ENCODE measurements around a stretch of chr2.

GRCh38 chr2:238159093-238159615 lies 384 bp downstream of the ERFE start:
- PRO-cap: no peak

- PRO-cap: no peak
Measured at GRCh38 chr2:238174596-238175334, 16.0 kb downstream of the ERFE start.

DNA sequence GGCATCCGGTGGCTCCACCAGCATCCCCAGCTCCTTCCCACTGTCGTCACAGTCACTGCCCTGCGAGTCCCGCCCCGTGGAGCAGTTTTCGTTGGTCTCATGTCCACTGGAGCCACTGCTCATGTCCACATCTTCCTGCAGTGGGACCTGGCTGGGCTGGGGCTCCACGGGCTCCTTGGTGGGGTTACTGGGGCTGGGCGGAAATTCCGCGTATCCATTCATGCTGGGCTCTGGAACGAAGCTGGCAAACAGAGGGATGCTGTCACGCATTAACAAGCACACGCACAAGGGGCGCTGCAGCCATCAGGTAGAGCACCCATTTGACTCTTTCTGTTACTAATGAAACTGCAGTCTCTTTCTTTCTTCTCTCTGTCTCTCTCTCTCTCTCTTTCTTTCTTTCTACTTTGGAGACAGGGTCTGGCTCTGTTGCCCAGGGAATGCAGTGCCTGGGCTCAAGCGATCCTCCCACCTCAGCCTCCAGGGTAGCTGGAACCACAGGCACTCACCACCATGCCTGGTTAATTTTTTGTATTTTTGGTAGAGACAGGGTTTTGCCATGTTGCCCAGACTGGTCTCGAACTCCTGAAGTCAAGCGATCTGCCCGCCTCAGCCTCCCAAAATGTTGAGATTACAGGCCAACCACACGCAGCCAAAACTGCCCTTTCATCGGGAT lies 10.6 kb downstream of the PER2 start:
- PRO-cap: no peak

- PRO-cap: no peak
Measured at GRCh38 chr2:238281976-238282380, 6.4 kb downstream of the PER2 start.

GRCh38 chr2:238283103-238284077 lies 5.0 kb downstream of the PER2 start:
- PRO-cap: no peak

DNA sequence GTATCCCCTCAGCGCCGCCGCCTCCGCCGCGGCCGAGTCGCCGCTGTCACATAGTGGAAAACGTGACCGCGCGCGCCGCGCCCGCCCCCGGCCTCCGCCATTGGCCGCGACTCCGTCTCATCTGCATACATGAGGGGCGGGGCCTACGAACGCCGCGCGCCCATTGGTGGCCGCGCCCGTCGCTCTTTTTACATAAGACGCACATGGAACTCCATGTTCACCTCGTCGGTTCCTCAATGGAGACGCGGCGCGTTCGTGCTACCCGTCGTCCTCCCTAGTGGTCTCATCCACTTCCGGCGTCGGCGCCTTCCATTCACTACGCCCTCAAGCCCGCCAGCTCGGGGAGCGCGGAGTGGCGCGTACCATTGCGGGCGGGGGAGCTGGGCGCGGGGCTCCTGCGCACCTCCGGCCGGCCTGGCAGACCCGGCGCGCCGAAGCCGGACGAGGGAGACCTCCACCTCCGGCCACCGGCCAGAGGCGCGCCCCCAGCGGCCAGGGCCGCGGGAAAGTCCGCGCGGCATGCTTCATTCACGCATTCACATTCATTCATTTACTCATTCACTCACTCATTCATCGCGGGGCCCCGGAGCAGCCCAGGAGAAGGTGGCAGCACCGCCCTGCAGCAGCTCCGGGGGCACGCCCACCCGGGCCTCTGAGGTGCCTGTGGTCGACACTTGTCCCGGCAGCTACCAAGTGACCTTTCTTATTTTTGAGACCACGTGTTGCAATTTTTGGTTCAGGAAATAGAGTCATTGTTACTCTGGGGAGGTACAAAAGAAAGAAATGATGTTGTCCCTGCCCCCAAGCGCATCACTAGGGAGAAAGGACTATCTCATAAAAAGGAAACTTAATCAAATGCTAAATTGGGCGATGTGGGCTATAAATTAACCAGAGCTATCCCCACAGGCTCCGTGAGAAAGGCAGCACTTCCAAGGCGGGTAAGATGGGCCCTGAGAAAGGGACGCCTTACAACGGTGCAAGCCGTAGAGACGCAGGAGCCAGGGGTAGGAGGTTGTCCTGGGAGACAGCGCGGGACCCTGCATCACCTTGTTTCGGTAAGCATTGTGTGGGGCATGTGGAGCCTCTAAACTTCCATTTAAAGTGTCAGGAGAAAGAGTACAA lies 694 bp upstream of the PER2 start:
- PRO-cap: bidirectional peak, plus-strand start at position 236 of the sequence, minus-strand start outside the sequence; bidirectional peak, plus-strand start at position 569 of the sequence, minus-strand start at position 544 of the sequence

GRCh38 chr2:238320913-238321387 lies 632 bp downstream of the TRAF3IP1 start:
- PRO-cap: no peak

- PRO-cap: no peak
Measured at GRCh38 chr2:238369302-238369795, 49.0 kb downstream of the TRAF3IP1 start.

- PRO-cap: no peak
Measured at GRCh38 chr2:238448560-238448850, 21.8 kb downstream of the ASB1 start.

GRCh38 chr2:238895853-238896450 lies 48.1 kb downstream of the TWIST2 start:
- PRO-cap: no peak

- PRO-cap: no peak
Measured at GRCh38 chr2:238907413-238908262, 59.8 kb downstream of the TWIST2 start.

GRCh38 chr2:238938198-238938932 lies 90.5 kb downstream of the TWIST2 start:
- PRO-cap: no peak

DNA sequence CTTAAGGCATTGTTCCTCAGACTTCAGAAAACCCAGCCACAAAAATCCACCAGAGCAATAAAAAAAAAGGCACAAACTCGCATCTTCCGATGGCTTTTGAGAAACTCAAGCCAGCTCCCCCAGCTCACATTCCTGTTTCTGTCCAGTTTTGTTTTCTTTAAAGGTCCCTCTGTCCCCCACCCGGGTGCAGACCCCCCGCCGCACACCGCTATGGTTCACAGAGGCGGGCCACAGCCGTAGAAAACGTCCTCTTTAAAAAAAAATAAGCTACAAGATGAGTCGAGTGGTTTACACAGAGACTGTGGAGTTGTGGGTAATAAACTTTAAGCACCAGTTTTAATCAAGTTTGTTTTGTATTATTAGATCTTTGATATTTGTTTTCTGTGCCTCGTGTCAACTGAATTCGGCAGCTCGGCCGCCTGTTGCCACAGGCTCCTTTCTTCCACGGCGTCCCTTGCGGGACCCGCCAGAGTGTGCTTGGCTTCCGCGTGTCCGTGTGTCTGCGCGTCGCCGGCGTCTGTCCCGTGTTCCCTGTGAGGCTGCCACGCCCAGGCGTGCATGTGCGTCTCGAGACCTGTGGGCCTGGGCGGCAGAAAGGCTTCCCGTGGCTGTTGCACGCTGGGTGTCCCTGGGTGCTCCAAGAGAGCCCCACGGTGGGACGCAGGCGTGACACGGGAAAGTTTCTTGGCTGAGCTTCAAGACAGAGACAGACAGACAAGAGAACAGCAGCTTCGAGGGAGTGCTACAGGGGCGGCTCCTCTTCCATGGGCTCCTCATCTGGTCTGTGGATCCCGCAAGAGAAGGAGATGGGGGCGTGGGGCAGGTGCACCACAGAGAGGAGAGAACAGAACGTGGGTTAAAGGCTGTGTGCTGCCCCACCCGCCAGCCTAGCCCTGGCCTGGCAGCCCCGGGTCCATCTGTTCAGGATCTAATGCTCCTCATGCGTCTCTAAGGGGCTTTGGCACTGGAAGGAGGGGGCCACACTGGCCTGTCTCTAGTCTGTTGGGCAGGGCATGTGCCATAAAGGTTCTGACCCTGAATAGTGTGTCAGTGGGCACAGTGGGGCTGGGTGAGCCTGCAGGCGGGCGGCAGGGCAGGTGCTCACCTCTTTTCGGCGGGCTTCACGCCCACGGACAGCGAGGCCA lies 204.8 kb downstream of the TWIST2 start:
- PRO-cap: no peak

DNA sequence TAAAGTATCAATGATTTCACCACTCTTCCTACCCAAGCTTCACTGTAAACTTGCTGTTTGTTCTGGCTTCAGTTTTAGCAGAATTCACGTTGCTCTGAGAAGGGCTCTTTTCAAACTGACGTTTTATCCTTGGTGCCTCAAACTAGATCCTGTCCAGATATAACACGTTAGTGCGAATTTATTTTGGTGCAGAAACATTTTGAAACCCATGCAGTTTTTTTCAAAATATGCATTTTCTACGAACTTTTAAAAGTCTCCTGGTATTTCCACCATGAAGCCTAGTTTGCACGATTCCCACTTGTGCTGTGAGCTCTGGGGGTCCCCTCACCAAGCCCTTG lies 224.2 kb downstream of the TWIST2 start:
- PRO-cap: no peak

DNA sequence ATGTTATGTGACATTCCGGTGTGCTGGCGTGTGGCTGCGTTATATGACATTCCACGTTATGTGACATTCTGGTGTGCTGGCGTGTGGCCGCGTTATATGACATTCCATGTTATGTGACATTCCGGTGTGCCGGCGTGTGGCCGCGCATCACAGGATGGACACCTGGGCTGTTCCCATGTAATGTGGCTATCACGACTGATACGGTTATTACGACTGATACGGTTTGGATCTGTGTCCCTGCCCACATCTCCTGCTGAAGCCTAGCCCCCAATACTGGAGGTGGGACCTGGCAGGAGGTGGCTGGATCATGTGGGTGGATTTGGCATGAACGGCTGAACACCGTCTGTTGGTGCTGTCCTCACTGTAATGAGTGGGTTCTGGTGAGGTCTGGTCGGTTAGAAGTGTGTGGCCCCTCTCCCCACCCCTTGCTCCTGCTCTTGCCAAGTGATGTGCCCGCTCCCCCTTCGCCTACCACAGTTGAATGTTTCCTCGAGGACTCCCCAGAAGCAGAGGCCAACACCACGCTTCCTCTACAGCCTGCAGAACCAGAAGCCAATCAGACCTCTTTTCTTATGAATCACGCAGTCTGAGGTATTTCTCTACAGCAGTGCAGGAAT lies 275.8 kb downstream of the HDAC4 start:
- PRO-cap: no peak

DNA sequence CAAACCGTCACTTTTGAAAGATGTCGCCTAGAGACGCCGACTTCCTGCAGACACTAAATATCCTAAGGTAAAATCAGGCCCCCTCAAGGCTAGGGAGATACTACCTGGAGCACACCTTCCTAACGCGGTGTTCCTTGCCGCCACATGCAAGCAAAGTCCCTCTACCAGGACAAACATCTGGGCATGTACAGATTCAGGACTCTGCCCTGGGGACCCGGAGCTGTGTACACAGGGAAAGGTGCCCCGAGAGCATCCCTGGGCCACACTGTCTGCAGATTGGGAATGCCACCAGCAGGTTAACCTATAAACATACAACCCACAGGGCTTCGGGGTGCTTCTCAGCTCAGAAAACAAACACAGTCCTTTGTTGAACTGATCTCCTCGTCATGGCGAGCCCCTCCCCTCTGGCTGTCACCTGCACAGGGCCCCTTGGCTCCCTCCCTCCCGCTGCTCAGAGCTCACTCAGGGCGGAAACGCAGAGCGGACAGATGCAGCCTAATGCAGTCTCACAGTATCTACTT lies 218.9 kb downstream of the HDAC4 start:
- PRO-cap: no peak

DNA sequence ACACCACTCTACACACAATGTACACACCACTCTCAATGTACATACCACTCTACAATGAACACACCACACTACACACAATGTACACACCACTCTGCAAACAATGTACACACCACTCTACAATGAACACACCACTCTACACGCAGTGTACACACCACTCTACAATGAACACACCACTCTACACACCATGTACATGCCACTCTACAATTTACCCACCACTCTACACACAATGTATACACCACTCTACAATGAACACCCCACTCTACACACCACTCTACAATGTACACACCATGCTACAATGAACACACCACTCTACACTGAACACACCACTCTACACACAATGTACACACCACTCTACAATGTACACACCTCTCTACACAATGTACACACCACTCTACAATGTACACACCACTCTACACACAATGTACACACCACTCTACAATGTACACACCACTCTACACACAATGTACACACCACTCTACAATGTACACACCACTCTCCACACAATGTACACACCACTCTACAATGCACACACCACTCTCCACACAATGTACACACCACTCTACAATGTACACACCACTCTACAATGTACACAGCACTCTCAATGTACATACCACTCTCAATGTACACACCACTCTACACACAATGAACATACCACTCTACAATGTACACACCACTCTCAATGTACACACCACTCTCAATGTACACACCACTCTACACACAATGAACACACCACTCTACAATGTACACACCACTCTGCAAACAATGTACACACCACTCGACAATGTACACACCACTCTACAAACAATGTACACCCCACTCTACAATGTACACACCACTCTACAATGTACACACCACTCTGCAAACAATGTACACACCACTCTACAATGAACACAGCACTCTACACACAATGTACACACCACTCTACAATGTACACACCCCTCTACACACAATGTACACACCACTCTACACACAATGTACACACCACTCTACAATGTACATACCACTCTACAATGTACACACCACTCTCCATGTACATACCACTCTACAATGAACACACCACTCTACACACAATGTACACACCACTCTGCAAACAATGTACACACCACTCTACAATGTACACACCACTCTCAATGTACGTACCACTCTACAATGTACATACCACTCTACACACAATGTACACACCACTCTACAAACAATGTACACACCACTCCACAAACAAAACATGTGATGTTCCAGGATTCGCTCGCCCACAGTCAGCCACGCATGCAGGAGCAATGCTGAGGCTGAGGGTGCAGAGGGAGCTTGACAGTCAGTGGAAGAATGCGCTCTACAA lies 118.5 kb downstream of the HDAC4 start:
- PRO-cap: no peak

DNA sequence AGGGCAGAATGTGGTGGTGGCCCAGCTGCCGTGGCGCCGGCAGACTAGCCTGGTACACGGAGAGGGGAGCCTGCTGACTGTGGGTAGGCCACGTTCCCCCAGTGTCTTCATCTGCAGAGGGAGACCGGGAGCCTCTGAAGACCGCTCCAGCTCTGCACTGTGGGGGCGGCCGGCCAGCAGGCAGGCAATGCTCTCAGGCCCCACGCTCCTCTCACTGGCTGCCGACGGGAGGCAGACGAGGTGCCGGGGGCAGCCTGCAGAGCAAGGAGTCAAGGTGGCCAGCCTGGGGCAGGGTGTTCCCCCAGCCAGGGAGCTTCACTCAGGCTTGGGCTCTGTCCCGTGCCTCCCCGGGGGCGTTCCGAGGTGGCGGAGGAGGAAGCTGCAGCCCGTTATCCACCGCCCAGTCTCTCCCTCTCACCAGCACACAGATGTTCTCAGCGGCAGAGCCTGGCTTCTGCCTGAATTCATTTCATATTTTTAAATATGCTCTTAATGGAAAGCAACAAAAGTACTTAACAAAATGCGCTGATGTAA lies 88.0 kb downstream of the HDAC4 start:
- PRO-cap: no peak

DNA sequence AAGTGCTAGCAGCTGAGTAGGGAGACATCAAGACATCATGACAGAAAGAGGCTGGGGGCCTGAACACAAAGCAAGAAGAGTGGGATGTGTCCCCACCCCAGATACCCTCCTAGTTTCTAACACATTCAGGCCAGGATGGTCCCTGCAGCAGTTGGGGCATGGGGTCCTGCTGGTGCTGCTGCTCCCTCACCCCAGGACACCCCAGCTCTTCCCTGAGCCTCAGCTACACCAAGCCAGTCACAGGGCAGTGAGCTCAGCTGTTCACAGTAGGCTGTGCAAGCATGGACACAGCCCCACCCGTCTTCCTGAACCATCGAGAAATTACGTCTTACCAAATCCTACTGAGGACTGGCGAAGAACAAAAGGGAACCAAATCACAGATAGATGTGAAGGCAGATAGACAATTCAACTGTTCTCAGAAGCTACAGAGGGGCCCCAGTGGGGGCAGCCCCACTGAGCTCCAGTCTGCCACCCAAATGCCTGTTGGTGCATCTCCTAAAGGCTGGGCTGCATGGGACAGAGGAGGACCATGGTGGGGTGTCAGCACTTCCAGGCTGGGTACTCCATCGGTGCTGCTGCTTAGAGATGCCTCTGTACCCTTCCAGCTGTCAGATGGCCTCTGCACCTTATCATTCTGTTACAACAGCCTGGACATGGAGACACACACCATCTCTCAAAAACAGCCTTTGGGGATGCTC lies 60.7 kb downstream of the HDAC4 start:
- PRO-cap: no peak

DNA sequence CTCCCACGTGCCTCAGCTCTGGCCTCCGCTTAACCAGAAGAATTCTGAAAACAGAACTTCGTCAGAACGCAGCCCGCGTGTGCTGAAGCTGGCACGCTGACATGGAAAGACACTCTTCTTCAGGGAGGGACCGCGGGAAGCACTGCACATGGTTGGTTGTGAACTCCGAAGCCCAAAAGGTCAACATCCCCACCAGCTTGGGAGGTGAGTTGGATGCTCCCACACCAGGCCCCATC lies 9.1 kb downstream of the HDAC4 start:
- PRO-cap: no peak